Measurements from ENCODE around the genes RAB20 and NAXD.

DNA sequence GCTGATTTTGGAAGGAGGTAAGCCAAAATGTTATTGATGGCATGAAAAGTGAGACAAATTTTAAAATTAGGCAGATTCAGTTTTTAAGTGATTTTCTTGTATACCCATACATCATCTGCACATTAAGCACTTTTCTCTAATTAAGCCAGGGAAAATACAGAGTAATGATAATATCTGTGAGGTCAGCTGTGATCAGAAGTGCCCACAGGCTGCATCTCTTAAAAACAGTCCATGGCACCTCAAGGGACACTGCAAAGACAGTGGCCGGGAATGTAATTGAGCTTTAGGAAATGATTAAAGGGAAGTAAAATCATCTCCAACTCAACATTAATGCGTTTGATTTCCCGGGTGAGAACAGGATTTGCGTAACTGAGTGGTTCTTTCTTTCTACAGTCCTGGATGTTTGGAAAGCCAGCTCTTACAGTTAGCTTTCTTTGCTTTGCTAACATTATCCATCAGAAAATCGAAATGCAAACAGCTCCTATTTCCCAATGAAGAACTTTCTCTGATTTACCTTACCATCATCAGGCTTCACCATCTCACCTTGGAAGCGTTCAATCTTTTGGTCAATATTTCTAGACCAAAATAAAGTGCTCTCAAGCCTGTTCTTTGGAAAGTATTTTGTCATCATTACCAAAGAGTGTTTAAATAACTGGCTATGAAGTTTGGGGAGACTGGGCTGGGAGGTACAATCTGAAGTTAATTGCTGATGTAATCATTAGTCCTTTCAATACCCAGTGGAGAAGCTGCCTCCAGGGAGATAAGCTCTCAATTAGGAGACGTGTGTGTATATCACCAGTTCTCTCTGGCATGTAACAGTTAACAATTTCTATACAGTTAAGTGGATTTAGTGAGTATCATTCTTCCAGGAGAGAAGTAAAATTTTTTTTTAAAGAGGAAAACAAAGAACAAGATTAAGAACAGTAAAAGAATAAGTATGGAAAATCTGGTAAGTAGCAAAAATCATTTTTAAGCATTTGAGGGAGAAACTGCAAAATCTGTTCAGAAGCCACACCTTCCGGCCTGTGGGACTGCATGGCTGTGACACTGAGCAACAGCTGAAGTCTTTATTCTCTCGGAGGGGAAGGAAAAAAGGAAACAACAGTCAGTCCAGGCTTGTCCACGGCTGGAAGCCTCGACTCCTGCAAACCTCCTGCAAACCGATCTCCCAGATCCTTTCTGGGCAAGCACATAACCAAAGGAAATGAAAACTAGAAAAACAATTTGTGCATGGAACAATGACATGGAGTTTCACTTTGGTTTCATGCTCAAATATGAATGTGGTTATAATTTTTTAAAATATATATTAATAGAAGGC lies 1.5 kb downstream of the COL4A1 start:
- PRO-cap: no peak
- RAMPAGE, long total RNA, 4 experiments: no peak in any of the 4 experiments

GRCh38 chr13:110306313-110306571 lies 715 bp downstream of the COL4A1 start:
- PRO-cap: no peak
- RAMPAGE, long total RNA, 4 experiments: no peak in any of the 4 experiments

- PRO-cap: bidirectional peak, plus-strand start at chr13:110308167, minus-strand start at chr13:110308119
- RAMPAGE, long total RNA, 4 experiments: no peak in any of the 4 experiments
These were observed 898 bp downstream of the COL4A2 start for GRCh38 chr13:110308062-110308301.

DNA sequence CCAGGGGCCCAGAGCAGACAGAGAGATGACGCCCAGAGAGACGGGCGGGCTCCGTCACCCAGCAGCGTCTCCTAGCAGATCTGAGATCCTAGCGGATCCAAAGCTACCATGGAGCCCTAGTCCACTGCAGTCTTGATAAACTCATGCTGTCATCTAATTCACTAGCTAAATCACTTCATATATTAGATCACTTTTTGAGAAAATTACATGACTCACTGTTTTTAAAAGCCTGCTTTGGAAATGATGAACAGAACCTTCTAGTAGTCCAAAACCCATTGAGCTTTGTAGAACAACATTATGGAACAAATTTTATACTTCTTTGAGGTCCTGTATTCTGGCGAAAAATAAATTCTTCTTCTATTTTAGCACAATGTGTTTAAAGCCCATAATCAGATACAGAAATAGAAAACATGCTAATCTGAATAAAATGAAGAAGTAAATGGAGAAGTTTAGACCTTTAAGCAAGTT lies 21.6 kb downstream of the COL4A2 start:
- PRO-cap: unidirectional peak, minus-strand start at position 134 of the sequence
- RAMPAGE, long total RNA, 4 experiments: no peak in any of the 4 experiments

DNA sequence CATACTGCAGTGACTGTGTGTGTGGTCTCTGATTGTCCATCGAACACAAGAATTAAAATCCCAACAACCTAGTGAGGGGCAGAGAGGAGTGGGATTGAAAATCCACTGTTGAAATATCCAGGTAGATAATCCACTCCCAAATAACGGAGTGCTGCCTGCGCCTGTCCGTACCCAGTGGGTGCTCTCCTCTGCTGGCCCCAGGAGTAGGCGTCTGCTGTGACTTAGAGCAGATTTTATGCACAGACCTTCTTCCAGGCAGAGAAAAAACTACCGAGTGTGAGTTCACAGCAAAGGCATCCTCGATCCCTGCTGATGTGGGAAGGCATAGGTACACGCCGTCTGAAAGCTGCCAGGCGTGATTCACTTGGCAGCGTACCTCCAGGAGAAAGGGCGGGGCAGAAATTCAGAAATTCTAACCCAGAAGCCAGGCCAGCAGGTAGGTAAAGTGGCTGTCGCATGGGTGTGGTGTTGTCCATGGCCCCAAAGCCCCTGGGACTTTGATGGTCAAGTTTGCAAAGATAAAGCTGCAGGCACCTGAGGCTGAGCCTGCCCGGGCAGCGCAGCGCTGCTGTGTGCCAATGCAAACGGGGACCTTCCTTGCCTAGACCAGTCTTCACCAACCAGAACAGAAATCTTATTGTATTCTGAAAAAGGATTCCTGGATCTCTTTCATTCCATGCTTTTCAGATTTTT lies 36.2 kb downstream of the COL4A2 start:
- PRO-cap: no peak
- RAMPAGE, long total RNA, 4 experiments: start-site peak on the minus strand in 1 of 4 experiments, centred at position 193 of the sequence, 20 reads per replicate

DNA sequence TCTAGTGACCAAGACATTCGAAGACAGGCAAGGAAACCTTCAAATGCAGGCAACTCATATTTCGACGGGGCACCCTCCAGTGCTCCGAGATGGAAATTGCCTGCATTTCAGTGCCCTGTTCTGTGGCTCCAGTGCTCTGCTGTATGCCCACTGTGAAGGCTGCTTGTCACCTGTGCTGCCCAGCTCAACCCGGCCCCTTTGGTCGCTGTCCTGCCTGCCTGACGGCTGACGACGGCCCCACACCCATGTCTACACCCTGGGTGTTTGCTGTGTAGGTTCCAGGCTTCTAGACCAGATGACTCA lies 39.3 kb downstream of the COL4A2 start:
- PRO-cap: no peak
- RAMPAGE, long total RNA, 4 experiments: no peak in any of the 4 experiments

- PRO-cap: bidirectional peak, plus-strand start at chr13:110348278, minus-strand start at chr13:110348138
- RAMPAGE, long total RNA, 4 experiments: no peak in any of the 4 experiments
These were observed 40.8 kb downstream of the COL4A2 start for GRCh38 chr13:110347509-110348568.

DNA sequence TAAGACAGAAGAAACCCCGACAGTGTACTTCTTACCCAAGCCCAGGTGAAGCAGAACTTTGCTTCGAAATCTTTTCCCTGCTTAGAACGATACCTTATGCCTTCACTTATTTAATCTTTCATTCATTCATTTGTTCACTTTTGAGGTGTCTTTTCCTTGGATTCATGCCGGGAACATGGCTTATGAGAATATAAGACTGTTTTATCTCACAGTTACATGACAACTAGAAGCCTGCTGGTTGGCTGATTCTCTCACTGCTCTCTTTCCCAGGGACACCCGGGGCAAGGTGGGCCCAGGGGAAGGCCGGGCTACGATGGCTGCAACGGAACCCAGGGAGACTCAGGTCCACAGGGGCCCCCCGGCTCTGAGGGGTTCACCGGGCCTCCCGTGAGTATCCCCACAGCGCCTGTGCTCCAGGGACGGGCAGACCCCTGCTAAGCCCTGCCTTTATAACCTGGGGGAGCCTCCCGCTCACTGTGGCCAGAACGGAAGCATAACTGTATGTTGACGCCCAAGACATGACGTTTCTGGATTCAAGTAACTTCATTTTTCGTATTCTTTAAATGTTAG lies 121.2 kb downstream of the COL4A2 start:
- PRO-cap: no peak
- RAMPAGE, long total RNA, 4 experiments: start-site peak on the plus strand in 1 of 4 experiments, centred at position 297 of the sequence, 74 reads per replicate

DNA sequence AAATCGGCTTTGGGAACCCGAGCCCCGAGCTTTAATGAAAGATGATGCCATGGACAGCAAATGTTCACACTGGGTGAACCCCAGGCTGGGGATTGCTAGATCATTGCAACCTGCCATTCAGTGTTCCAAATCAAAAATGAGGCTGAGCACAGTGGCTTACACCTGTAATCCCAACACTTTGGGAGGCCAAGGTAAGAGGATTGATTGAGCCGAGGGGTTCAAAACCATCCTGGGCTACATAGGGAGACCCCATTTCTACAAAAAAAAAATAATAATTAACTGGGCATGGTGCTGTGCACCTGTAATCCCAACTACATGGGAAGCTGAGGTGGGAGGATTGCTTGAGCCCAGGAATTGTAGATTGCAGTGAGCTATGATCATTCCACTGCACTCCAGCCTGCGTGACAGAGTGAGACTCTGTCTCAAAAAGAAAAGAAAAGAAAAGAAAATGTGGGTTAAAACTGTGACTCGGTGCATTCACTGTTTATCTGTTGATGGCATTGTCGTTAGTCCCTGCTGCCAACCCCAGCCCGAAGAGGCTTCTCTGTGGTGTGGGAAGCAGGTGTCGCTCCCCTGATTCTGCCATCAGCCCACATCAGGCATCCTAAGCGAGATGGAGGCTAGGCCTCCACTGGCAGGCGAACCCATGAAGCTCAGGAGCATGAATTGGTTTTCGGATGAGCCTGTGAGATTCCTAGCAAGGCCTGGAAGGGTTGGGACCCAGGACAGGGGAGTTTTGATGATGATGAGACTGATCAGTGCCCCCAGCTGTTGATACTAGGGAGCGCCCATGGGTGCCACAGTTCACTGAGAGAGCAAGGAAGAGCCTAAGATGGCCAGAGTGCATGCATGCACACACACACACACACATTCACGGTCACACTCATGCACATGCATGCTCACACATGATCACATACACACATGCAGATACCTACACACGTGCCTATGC lies 87.5 kb downstream of the RAB20 start:
- PRO-cap: no peak
- RAMPAGE, long total RNA, 4 experiments: no peak in any of the 4 experiments

DNA sequence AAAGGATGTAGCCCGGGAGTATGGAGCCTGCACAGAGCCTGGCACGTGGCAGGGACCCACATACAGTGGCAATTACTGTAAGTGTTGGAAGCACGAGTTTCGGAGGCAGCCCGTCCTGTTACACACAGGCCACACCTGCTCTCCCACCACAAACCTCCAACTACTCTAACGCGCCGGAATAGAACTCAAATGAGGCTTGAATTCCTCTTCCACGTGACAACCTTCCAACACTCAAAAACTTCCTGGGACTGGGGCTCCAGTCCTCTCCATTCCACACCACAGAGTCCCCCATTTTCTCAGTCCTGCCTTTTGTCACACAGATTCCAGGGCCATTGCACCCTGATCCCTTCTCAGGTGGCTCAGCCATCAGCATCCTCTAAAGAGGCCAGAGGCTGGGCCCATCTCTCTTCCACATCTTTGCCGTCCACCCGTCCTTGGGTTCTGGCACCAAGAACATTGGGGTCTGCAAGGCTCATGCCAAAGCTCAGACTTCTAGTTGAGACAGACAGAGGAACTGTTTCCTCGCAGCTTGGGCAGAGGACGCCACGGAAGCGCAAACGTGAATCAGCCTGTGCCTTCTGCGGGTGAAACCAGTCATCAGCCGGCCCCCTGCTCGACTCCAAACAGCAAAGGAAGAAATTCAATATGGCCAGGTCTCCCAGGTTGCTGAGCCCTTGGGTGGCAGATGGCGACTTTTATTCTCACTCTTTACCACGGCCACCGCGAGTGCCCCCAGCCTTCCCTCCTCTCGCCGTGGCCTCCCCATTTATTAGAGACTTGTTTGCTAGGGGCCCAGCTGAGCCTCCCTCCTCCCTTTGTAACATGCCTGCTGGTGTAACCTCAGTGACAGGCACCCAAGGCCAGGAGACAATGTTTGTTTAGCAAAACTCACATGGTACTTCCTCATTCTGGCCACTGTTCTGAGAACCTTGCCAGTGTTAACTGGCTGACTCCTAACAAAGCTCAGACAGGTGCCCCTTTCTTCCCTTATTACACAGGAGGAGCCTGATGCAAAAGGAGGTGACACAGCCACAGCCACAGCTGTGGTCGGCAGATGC lies 6.1 kb downstream of the RAB20 start:
- PRO-cap: no peak
- RAMPAGE, long total RNA, 4 experiments: no peak in any of the 4 experiments

GRCh38 chr13:110560961-110561994 lies at the start of gene RAB20:
Gene RAB20 (minus strand): TSS chr13:110561722.
- PRO-cap: unidirectional peak, plus-strand start at chr13:110561233; bidirectional peak, plus-strand start at chr13:110561889, minus-strand start at chr13:110561782
- RAMPAGE, long total RNA, 4 experiments: start-site peak on the minus strand in 3 of 4 experiments, at chr13:110561674-110561775 at its widest, 20 to 129 reads per replicate

DNA sequence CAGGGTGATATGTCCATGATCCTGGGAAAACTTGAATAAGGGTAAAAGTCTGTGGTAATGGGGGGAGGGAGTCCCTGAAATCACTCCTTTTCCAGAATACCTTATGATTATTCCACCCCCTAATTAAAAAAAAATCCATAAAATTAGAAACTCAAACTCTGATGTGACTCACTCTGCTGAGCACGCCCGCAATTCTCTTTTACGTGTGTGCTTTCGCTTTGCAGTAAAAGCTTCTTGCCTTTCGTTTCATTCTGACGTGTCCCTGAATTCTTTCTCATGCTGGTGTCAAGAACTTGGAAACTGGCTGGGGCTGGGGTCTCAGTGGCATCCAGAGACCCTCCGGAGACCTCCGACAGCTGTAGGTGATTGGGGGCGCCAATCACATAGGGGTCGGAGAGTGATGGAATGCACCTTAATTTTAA lies 4.2 kb upstream of the NAXD start:
- PRO-cap: no peak
- RAMPAGE, long total RNA, 4 experiments: no peak in any of the 4 experiments

DNA sequence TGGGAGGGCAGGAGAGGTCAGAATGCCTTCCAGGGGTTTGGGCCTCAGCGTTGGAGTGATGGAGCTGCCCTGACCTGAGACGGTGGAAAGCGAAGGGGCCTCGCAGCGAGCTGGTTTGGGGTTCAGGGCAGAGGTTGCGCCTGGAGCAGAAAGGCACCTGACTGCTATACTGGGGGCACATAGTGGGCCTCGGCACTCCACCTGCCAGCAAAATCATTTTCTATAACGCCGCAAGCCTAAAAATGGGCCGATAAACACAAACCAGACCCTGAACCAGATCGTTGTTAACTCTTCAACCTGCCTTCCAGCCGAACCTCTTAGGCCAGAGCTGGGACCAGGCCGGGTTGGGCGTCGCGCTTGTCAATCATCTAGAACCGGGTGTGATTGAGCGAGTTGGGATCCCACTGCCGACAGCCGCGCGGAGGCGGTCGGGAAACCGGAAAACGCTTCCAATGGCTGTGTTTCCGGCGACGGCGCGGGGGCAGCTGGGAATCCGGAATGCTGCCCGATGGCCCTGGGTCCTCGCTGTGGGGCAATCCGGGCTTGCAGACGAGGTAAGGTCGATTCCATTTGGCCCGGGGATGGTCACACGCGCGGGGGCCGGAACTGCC lies at the start of gene NAXD:
Gene NAXD, plus strand, starts transcription at position 452 of the 611 bp plus-strand sequence.
- PRO-cap: unidirectional peak, plus-strand start at position 584 of the sequence
- RAMPAGE, long total RNA, 4 experiments: start-site peak on the plus strand in 2 of 4 experiments, centred at positions 514 to 523 of the sequence, 164 to 174 reads per replicate

DNA sequence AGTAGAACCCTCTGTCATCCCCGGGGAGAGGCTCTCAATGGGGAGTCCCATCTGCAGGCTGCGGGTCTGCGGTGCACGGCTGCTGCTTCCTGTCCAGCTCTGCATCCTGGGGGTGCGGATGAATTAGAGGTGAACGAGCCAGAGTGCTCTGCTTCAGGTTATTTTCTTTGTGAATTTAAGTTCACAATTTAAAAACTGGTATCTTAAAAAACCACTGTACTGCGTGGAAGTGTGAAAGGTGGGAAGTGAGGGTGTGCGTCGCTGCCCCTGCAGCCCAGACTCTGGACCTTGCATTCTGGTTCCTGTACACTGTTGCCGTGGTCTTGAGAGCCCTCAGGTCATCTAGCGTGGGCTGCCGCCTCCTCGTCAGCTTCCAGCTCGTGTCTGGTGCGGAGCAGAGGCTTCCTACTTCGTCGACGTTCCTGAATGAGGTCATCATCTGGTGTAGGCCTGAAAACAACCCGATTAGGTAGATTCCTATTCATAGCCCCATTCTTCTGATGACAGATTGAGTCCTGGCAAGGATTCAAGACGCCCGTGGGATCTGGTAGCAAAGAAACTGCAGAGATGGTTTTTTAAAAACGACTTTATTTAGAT lies 13.5 kb downstream of the NAXD start:
- PRO-cap: no peak
- RAMPAGE, long total RNA, 4 experiments: no peak in any of the 4 experiments

DNA sequence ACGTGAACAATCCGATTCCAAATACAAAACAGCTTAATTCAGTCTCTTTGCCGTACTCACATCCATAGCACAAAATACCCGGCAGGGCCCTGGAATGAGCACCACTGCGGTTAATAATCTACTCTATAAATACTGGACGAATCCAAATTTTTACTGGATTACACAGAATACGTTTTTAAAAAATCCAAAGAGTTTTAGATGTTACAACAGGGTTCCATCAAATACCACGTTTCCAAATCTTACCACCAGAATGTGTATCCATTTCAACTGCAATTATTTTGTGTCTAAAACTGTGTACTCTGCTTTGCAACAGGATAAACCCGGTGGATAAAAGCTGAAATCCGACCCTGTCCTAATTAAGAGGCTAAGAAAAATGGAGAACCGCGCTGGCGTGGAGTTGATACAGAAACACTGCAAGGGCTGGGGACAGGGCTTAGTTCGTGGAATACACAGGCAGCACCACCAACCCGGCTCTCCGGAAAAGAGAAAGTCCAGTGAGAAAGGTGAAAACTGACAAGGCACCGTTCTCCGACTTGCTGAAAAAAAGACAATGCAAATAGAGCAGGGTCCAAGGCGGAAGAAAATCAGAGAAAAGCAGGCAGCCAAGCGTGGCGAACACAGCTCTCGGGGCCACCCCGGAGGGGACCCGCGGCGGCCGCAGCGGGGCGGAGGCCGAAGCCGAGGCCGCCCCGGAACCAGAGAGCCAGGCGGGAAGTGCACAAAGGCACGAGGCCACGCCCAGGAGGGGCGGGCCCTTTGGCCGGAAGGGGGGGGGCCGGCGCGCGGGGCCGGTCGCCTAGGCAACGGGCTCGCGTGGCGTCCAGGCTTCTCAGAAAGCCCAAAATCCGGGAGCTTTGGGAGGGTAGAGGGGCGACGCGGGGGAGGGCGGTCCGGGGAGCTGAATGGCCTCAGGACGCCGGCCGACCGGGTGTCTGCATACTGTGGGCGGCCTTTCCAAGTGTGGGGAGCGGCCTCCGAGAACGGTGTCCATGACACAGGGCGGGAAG lies 1.4 kb upstream of the ING1 start:
- PRO-cap: bidirectional peak, plus-strand start at position 767 of the sequence, minus-strand start at position 688 of the sequence
- RAMPAGE, long total RNA, 4 experiments: start-site peak on the minus strand in 2 of 4 experiments, centred at positions 943 to 946 of the sequence, 14 to 39 reads per replicate

GRCh38 chr13:110712772-110713116 lies 756 bp upstream of the ING1 start:
- PRO-cap: unidirectional peak, minus-strand start at chr13:110712865; bidirectional peak, plus-strand start at chr13:110713261, minus-strand start at chr13:110713082
- RAMPAGE, long total RNA, 4 experiments: start-site peak on the minus strand in 1 of 4 experiments, at chr13:110712875-110713031 at its widest, 12 reads per replicate

GRCh38 chr13:110719349-110719593 lies 5.8 kb downstream of the ING1 start:
- PRO-cap: no peak
- RAMPAGE, long total RNA, 4 experiments: no peak in any of the 4 experiments

DNA sequence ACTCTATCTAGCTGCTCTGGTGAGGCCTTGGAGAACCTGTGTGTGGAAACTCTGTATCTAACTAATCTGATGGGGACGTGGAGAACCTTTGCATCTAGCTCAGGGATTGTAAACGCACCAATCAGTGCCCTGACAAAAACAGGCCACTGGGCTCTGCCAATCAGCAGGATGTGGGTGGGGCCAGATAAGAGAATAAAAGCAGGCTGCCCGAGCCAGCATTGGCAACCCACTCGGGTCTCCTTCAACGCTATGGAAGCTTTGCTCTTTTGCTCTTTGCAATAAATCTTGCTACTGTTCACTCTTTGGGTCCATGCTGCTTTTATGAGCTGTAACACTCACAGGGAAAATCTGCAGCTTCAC lies 93.0 kb downstream of the ANKRD10 start:
- PRO-cap: no peak
- RAMPAGE, long total RNA, 4 experiments: no peak in any of the 4 experiments

GRCh38 chr13:110886632-110886927 lies 28.3 kb downstream of the ANKRD10 start:
- PRO-cap: no peak
- RAMPAGE, long total RNA, 4 experiments: no peak in any of the 4 experiments

- PRO-cap: no peak
- RAMPAGE, long total RNA, 4 experiments: no peak in any of the 4 experiments
These were observed 27.3 kb downstream of the ANKRD10 start for GRCh38 chr13:110887267-110888366.

Data from sigmoid colon (tissue), 4 donors.